Cerebellum (tissue), 5 donors: ENCODE data around the genes RPS27A and PPP4R3B.

- PRO-cap, 3 experiments = no peak in any of the 3 experiments
- RAMPAGE, long total RNA = no peak
Observed at GRCh38 chr2:55099851-55100882, 49.9 kb upstream of the RTN4 start.

GRCh38 chr2:55232485-55232942 lies at the start of gene RPS27A:
RPS27A (plus strand) TSS chr2:55232688.
- PRO-cap, 3 experiments = peak in 3 of 3 experiments; most common plus-strand start chr2:55232694 (in 2); most common minus-strand start chr2:55232588 (in 2)
- RAMPAGE, long total RNA = start-site peak on the plus strand at chr2:55232683-55232711, 3,106 and 43 reads in 2 replicates

GRCh38 chr2:55279340-55279996 lies 10.4 kb upstream of the MTIF2 start:
- PRO-cap, 3 experiments = no peak in any of the 3 experiments
- RAMPAGE, long total RNA = no peak

GRCh38 chr2:55617415-55618342 lies at the start of gene PPP4R3B:
PPP4R3B (minus strand) TSS chr2:55617622.
- PRO-cap, 3 experiments = peak in 3 of 3 experiments; most common plus-strand start chr2:55617900 (in 2); most common minus-strand start chr2:55617616 (in 2)
- RAMPAGE, long total RNA = start-site peak on the minus strand at chr2:55617600-55617626, 279 and 566 reads in 2 replicates; start-site peak on the minus strand at chr2:55617674-55617753, 45 and 79 reads in 2 replicates

DNA sequence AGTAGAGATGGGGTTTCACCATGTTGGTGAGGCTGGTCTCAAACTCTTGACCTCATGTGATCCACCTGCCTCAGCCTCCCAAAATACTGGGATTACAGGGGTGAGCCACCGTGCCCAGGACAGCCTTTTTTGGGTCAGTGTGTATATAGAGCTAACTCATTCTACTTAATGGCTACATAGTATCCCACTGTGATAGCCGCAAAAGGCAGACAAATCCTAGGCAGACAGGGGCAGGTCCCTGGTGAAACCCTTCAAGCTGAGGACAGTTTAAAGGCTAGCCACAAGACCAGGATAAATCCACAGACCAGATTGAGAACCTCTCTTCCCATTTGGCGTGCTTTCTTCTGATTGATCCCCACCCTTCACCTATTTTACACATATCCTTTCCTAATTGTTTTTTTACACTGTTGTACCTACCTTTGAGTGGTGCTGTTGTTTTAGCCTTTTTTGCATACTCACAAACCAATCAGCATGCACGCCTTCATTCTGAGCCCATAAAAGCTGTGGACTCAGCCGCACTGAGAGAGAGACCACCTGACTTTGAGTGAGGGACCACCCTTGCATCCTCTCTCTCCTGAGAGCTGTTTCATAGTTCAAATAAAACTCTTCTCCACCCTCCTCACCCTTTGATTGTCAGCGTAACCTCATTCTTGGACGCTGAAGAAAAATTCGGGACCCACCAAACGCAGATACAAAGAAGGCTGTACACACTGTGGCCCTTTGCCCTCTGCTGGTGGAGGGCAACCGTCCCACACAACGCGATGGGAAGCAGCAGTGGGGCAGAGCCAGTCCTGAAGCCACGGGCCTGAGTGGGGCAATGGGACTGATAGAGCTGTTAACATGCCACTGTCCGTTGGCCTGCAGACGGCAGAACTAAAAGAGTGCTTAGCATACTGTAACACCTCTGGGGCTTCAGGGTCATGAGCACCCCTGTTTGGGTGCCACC lies 3.8 kb upstream of the PPP4R3B start:
- PRO-cap, 3 experiments = no peak in any of the 3 experiments
- RAMPAGE, long total RNA = no peak

GRCh38 chr2:56118460-56118969 lies 65.3 kb upstream of the CCDC85A start:
- PRO-cap, 3 experiments = no peak in any of the 3 experiments
- RAMPAGE, long total RNA = no peak

DNA sequence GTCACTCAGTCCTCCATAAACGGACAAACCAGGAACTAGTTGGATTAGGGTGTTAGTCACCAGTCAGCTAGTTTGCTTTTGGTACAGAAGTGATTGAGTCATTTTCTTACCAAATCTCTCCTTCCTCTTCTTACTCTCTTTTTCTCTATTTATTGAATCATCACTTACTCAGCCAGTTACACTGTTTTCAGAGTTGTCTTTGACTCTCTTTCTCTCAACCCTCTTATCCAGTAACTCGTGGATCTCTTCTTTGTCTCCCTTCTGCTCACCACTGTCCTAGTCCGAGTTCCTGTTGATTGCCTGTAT lies 61.4 kb downstream of the VRK2 start:
- PRO-cap, 3 experiments = no peak in any of the 3 experiments
- RAMPAGE, long total RNA = no peak

GRCh38 chr2:58215491-58215773 lies 25.7 kb downstream of the FANCL start:
- PRO-cap, 3 experiments = no peak in any of the 3 experiments
- RAMPAGE, long total RNA = no peak

GRCh38 chr2:58925670-58925957 lies 684.5 kb upstream of the FANCL start:
- PRO-cap, 3 experiments = no peak in any of the 3 experiments
- RAMPAGE, long total RNA = no peak

DNA sequence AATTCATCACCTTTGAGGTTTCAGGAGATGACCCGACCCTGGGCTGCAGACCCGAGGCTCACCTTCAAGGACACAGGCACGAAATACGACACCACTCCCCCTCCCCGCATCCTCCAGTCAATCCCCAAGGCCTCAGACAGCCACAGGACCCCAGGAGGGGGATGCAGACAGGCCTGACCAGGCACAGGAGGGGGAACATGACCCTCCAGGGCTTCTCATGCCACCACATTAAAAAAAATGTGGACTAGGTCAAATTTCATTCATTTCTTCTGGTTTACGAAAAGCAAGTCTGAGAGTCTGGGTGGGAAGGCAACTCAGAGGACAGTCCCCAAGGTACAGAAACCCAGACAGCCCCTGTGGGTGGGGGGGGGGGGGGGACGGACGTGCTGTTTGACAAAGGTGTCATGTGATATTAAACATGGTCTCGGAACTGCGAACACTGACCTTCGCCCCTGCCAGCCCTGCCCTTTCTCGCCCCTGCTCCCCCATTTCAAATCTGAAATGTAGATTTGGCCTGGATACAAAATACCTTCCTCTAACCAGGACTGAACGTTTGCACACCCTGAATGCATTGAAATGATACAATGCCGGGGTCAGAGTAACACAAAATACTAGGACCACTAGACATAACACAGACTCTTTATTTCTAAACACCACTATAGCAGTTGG lies 142.8 kb downstream of the BCL11A start:
- PRO-cap, 3 experiments = no peak in any of the 3 experiments
- RAMPAGE, long total RNA = no peak

DNA sequence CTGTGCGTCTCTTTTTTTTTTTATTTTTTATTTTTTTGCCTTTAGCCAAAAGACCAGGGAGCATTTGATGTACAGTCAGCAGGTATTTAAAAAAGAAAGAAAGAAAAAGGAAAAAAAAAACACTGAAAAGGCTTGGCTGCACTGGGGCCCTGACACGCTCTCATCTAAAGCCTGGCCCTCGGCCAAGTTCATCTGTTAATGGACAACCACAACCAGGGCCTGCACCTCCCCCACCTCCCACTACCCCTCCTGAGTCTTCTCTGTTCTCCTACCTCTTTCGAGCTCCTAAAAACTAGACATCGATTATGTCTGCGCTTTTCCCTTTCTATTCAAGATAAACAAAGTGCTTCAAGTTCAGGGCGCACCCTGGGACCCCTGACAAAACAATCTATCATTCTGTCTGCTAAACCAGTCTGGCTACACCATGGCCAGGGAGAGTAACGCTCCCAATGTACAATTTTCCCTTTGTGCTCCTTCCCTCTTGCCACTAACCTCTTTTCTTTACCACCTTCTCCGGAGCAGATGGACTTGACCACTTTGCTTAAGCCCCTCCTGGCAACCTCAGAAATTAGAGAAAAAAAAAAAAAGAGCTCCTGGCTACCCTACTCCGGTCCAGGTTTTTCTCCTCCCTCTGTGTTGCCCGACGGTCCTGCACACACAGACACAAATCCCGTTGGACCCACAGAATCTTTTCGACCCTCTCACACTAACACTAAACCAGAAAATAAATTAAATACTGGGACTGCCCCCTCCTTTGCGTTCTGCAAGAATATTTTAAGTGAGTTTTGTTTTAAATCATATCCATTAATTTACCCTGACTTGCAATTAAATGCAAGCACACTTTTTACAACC lies 22.6 kb downstream of the BCL11A start:
- PRO-cap, 3 experiments = no peak in any of the 3 experiments
- RAMPAGE, long total RNA = no peak

DNA sequence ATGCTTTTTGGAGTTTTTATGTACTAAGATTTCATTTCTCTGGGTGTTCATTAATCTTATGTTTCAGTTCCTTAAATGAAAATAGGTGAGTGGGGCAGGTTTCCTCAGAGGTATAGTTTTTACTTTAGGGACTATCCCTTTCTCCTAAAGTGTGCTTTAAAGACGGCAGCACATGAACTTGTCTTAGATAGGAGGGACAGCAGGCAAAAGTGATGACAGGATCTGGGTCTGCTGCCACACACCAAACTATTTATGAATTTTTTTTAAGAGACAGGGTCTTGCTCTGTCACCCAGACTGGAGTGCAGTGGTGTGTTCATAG lies 8.0 kb upstream of the REL start:
- PRO-cap, 3 experiments = no peak in any of the 3 experiments
- RAMPAGE, long total RNA = no peak

GRCh38 chr2:60898939-60899524 lies 17.7 kb downstream of the REL start:
- PRO-cap, 3 experiments = no peak in any of the 3 experiments
- RAMPAGE, long total RNA = no peak

DNA sequence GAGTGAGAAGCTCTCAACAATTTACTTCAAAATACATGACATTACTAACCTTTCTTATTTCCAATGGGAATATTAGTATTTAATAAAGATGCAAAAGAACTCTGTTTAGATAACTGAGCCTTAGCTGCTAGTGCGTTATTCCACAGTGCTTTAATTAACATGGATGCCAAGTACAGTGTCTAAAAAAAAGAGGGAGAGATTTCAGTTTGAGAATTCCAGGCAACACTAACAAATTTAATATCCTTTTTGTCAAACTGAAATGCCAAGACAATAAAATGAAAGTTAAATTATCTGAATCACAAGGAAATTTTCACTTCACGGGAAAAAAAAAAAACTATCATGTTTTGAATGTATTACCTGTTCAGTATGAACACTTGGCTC lies 120.7 kb downstream of the USP34 start:
- PRO-cap, 3 experiments = no peak in any of the 3 experiments
- RAMPAGE, long total RNA = no peak

DNA sequence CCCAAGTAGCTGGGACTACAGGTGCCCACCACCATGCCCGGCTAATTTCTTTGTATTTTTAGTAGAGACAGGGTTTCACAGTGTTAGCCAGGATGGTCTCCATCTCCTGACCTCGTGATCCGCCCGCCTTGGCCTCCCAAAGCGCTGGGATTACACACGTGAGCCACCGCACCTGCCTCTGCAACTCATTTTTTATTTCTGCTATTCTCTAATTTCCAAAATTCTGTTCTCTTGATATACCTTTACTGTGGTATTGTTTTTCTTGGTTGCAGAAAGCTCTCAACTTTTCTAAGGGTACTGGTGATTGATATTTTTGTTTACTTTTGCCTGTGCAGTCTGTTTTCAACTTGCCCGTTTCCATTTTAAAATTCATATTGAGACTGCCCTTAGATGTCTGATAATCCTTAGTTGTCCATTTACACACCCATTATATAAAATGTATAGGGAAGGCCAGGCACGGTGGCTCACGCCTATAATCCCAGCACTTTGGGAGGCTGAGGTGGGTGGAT lies 5.7 kb upstream of the USP34 start:
- PRO-cap, 3 experiments = no peak in any of the 3 experiments
- RAMPAGE, long total RNA = no peak

GRCh38 chr2:61867724-61868858 lies 14.2 kb upstream of the FAM161A start:
- PRO-cap, 3 experiments = no peak in any of the 3 experiments
- RAMPAGE, long total RNA = no peak

DNA sequence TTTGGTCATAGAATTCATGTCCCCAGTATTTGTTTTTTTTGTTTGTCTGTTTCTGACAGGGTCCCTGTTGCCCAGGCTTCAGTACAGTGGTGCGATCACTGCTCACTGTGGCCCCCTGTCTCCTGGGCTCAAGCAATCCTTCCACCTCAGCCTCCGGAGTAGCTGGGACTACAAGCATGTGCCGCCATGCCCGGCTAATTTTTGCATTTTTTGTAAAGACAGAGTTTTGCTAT lies 65.3 kb downstream of the COMMD1 start:
- PRO-cap, 3 experiments = no peak in any of the 3 experiments
- RAMPAGE, long total RNA = no peak

- PRO-cap, 3 experiments = no peak in any of the 3 experiments
- RAMPAGE, long total RNA = no peak
Observed at GRCh38 chr2:62196240-62197303, 657 bp downstream of the B3GNT2 start.

DNA sequence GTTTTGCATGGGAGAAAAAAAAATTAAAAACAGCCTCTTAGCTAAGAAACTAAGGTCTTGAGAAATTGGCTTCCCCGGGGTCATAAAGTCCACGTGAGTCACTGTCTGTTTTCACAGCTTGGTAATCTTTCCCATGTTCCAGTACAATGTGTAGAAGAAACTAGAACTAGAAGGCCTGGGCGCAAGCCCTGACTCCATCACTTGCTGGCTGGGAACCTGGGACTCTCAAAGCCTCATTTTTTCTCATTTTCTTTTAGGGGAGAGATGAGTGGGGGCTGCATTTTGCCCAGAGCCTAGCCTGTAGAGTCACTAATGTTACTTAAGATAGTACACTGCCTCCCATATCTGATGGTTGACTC lies 20.8 kb downstream of the B3GNT2 start:
- PRO-cap, 3 experiments = no peak in any of the 3 experiments
- RAMPAGE, long total RNA = no peak

GRCh38 chr2:62309786-62310270 lies 113.9 kb downstream of the B3GNT2 start:
- PRO-cap, 3 experiments = no peak in any of the 3 experiments
- RAMPAGE, long total RNA = no peak